Epithelial cell of prostate (primary cell): ENCODE measurements around a stretch of chr10.

GRCh38 chr10:6035004-6035203, 27.3 kb downstream of the IL2RA start:
- RRBS, result no CpG with 5 or more reads among the region's 1 CpG

- RRBS, result 58% methylated on average over 2 of the region's 14 CpGs
Measured at GRCh38 chr10:6052484-6053134, 9.6 kb downstream of the IL2RA start.

GRCh38 chr10:6090269-6090984, 1.6 kb downstream of the RBM17 start:
- RRBS, result no CpG with 5 or more reads among the region's 9 CpGs

DNA sequence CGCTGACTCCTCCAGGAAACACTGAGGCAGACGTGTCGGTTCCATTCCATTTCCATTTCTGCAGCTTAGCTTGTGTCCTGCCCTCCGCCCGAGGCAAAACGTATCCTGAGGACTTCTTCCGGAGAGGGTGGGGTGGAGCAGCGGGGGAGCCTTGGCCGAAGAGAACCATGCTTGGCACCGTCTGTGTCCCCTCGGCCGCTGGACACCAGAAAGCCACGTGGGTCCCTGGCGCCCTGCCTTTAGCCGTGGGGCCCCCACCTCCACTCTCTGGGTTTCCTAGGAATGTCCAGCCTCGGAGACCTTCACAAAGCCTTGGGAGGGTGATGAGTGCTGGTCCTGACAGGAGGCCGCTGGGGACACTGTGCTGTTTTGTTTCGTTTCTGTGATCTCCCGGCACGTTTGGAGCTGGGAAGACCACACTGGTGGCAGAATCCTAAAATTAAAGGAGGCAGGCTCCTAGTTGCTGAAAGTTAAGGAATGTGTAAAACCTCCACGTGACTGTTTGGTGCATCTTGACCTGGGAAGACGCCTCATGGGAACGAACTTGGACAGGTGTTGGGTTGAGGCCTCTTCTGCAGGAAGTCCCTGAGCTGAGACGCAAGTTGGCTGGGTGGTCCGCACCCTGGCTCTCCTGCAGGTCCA, 30.3 kb downstream of the PFKFB3 start:
- RRBS, result no CpG with 5 or more reads among the region's 25 CpGs

- RRBS, result no CpG with 5 or more reads among the region's 5 CpGs
Measured at GRCh38 chr10:6254288-6254487, 51.5 kb downstream of the PFKFB3 start.

DNA sequence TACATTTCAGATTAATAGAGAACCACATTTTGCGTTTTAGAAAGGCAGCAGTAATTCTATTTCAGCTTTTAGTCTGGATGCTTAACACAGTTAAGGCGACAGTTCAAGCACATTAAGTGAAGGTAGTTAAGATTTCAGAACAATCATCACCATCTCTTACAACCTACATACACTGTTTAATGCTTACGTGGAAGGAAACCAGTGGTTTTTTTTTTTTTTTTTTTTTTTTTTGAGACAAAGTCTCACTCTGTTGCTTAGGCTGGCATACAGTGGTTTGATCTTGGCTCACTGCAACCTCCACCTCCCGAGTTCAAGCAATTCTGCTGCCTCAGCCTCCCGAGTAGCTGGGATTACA, 89.0 kb downstream of the PFKFB3 start:
- RRBS, result no CpG with 5 or more reads among the region's 5 CpGs

- RRBS, result no CpG with 5 or more reads among the region's 2 CpGs
Measured at GRCh38 chr10:6399613-6399924, 180.5 kb downstream of the PRKCQ start.

- RRBS, result 97% methylated on average over 3 of the region's 8 CpGs
Measured at GRCh38 chr10:6428042-6428423, 152.0 kb downstream of the PRKCQ start.

- RRBS, result no CpG with 5 or more reads among the region's 5 CpGs
Measured at GRCh38 chr10:6756074-6756442, 176.0 kb upstream of the PRKCQ start.

- RRBS, result no CpG with 5 or more reads among the region's 7 CpGs
Measured at GRCh38 chr10:7034991-7035540, 375.8 kb downstream of the SFMBT2 start.

GRCh38 chr10:7171928-7172339, 238.9 kb downstream of the SFMBT2 start:
- RRBS, result 89% methylated on average over 20 of the region's 32 CpGs

- RRBS, result no CpG with 5 or more reads among the region's 26 CpGs
Measured at GRCh38 chr10:7367168-7368088, 43.4 kb downstream of the SFMBT2 start.

DNA sequence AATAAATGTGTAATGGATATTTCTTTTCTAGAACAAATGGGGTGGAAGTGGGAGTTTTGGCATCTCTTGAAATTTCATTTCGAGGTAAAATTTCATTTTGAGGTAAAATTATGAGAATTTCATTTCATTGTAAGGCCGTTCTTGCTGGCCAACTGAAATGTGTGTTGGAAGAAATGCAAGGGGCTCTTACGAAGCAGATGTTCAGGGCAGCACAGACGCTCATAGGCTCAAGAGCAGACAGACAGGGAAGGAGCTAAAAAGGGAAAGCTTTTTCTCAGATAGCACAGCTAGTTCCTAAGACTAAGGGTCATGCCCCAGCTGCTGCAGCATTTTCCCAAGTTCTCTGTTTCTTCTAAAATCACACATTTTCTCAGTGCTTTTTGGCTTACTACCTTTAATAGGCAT, 65.1 kb upstream of the SFMBT2 start:
- RRBS, result no CpG with 5 or more reads among the region's 4 CpGs

- RRBS, result no CpG with 5 or more reads among the region's 9 CpGs
Measured at GRCh38 chr10:7484306-7484885, 73.6 kb upstream of the SFMBT2 start.

GRCh38 chr10:7773727-7774188, 14.0 kb downstream of the KIN start:
- RRBS, result no CpG with 5 or more reads among the region's 3 CpGs

GRCh38 chr10:8054938-8055388, 475 bp downstream of the GATA3 start:
- RRBS, result 3% methylated on average over 4 of the region's 34 CpGs

DNA sequence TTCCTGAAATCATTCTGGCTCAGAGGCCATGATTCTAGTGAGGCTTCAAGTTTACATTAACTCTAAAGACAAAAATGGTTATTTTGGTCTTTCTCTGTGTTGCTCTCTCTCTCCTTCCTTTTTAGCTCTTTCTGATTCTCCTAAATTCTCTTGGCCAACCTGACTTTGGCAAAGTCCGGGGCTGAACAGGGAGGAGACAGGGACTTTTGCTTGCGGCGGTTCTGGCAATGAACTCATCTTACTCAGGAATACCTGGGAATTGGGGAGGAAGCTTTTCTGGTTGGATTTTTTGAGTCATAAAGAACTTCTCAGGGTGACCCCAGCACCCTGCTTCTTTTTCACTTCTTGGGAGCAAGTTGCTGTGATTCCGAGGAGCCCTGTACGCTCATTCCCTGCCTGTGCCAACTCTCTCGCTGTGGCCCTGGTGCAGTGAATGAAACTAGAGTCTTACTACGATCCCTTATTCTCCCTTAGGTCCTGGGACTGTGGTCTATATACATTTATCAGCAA, 16.0 kb downstream of the GATA3 start:
- RRBS, result no CpG with 5 or more reads among the region's 7 CpGs

GRCh38 chr10:8402351-8402903, 347.9 kb downstream of the GATA3 start:
- RRBS, result no CpG with 5 or more reads among the region's 9 CpGs

GRCh38 chr10:9016744-9017414, 962.4 kb downstream of the GATA3 start:
- RRBS, result no CpG with 5 or more reads among the region's 6 CpGs

- RRBS, result no CpG with 5 or more reads among the region's 5 CpGs
Measured at GRCh38 chr10:10208956-10209673, 808.6 kb upstream of the CELF2 start.